Parietal lobe (tissue), 2 donors: ENCODE measurements around the genes WSB2 and VSIG10.

DNA sequence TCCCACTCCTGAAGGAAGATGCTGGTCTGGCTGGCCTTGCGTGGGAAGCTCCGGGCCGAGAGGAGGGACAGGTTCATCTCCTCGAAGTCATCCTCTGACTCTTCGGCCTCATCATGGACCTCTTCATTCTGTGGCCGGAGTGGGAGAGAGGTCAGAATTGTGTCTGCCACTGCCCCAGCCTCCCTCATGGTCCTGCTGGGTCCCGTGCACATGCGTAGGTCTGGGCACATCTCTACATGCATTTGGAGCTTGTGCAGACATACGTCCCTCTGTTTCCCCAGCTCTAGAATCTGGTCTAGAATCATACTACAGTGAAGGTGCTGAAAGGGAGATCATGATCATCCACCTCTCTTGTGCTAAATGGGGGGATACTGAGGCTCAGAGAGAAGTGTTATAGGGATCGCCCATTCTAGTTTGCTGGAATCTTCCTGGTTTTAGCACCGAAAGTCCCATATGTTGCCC lies 163.7 kb upstream of the NOS1 start:
- RAMPAGE, long total RNA = no peak

DNA sequence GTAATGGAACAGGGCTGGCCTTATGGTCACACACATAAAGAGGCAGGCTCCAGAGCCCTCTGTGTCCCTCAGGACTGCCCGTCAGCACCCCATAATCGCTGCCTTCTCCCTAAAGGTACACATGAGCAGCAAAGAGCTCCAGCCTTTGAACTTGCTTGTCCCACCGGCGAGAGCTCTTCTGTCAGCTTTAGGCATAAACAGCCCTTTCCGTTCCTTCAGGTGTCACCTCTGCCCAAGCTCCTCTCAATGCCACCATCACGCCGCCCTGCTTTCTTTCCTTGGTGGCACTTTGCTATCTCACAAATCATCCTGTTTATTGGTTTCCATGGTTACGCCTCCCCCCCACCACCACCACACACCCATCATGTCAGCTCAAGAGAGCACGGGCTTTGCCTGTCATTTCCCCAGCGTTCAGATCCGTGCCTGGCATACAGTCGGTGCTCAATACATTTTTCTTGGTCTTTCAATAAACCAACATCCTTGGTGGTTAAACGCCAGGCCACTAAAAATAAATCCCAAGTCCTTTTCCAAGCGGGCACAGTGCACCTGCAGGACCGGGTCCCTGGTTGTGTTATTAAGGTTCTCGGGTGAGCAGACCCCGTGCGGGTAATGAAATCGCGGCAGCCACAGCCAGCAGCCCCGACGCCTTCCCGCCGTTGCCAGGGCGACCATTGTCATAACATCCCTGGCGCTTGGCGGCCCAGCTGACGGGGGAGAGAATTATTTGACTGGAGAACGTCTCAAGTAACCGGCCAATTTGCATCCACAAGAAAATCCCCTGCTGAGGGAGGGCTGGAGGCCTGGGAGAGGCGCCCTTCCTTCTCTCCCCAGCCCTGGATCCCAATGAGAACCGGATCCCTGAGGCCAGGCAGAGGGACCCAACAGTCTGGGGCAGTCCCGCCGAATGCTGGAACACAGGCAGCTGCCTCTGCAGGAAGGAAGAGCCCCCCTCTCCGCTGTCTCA lies 93.0 kb downstream of the KSR2 start:
- RAMPAGE, long total RNA = no peak

DNA sequence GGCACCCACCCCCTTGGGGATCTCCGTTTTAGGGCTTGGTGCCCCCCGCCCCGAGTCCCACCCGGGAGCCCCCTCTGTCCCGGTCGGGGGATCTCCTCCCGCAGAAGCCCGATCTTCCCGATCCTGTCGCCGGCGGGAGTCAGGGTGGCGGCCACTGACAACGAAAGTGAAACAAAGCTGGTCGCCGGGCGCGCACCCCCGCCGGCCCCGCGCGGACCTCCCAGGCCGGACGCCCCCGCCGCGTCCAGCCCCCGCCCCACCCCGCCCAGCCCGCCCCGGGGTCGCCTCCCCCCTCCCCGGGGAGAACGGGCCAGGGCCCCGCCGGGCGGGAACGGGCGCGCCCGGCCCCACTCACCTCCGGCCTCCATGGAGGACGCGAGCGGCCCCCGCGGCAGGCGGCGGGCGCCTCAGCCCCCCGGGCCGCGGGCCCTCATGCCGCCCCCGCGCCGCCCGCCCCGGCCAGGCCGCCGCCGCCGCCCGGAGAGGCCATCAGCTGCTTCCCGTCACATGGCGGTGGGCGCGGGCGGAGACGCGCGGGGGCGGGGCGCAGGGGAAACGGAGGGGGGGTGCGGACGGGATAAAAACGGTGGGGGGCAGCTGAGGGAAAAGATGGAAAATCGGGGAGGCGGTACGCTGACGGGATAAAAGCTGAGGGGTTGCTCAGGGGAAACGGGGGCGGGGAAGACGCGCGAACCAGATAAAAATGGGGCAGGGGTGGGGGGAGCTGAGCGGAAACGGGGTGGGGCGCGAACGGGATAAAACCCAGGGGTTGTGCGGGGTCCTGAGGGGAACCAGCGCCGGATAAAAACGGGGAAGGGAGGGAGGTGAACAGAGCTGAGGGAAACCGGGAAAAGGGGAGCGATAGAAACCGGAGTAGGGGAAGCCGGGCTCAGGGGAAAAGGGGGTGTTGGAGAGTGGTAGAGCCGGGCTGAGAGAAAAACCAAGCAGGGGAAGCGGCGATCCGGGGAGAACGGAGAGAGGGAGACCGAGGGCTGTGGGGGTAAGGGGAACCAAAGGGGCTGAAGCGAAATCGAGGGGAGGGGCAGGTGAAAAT lies at the start of gene WSB2:
Gene WSB2, minus strand, starts transcription at position 499 of the 1,054 bp plus-strand sequence.
- RAMPAGE, long total RNA = no peak

DNA sequence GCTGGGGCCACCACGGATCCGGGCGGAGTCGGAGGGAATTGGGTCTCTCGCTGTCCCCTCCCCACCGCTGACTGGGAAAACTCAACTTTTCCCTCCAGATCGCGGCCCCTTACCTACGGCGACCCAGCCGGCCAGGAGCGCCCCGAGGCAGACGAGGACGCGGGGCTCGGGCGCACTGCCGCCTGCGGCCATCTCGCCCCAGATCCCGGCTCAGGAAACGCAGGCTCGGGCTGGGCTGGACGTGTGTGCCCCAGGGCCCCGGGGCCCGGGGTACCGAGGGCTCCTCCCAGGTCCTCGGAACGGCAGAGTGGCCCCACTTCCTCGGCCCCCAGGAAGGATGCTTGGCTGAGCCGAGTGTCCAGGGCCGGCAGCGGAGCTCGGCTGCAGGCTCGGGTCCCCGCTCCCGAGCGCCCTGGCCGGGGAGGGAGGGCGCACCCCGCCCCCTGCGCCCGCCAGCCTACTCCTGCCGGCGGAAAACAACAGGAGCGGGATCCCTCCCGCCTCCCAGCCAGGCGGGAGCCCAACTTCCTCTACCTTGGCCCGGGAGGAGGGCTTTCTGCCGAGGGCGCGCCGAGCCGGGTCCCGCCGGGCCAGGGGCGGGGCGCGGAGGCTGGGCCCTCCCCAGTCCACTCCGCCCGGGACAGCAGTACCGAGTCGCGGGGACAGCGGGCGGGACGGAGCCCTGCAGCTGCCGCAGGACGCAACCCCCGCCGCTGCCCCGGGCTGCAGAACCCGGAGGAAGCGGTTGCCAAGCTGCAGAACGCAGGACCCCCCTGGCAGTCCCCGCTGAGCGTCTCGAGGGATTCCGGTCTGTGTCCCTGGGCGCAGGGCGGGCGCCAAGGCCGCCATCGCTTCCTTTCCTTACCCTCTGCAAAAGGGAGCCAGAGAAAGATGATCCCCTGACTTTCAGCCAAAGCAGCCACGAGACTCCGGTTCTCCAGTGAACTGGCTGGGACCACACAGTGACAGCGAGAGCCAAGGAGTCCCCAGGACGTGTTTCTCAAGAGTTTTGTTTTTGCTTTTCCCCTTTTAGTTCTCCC lies at the start of gene VSIG10:
Gene VSIG10, minus strand, starts transcription at position 532 of the 1,040 bp plus-strand sequence.
- RAMPAGE, long total RNA = no peak

- RAMPAGE, long total RNA = no peak
Measured at GRCh38 chr12:118158691-118159336, 22.9 kb downstream of the PEBP1 start.

DNA sequence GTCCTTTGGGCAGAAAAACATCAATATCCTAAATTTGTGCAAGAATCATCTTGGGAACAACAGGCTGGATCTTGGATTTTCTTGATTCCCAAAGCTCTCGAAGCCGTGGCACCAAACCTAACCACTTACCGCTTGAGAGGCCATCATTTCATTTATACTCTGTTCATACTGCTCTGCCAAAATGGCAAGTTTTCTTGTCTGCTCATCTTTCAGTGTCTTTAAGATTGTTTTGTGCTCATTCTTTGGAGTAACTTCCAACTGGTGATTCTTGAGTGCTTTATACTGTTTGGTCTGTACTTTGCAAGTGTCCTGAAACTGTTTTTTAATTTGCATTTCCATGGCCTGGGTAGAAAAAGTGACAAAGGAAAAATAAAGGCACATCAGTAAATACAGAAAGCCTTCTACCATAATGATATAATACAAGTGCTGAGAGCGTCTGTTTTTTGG lies 24.1 kb downstream of the PEBP1 start:
- RAMPAGE, long total RNA = no peak

GRCh38 chr12:118357149-118358124 lies 15.3 kb downstream of the TAOK3 start:
- RAMPAGE, long total RNA = no peak

- RAMPAGE, long total RNA = no peak
Measured at GRCh38 chr12:118358897-118359449, 13.7 kb downstream of the TAOK3 start.

DNA sequence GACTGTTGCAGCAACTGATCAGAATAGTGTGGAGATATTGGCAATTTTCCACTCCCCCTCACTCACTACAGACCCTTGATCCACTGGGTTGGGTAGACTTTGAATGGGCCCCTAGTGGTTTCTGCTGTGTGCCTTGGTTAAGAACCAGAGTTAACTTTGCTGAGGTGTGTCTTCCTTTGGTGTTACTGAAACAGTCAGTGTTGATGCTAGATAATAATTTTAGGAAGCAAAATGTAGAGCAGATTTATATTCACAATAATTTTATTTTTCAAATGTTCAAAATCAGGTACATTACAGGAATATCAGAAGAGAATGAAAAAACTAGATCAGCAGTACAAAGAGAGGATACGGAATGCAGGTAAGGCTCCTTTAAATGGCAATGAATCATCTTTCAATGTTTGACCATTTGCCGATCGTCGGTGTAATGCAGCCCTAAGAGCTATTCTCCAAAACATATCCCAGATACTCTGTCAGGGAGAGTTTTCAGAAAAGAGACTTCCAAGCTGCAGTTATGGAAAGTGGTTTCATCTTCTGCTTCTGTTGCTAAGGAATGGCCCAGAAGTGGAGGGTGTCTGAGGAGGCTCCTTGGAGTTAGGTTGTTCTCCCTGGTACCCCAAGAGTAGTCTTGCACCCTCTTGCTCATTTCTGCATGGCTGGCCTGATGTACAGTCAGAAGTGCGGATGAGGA lies 9.6 kb downstream of the SUDS3 start:
- RAMPAGE, long total RNA = no peak

DNA sequence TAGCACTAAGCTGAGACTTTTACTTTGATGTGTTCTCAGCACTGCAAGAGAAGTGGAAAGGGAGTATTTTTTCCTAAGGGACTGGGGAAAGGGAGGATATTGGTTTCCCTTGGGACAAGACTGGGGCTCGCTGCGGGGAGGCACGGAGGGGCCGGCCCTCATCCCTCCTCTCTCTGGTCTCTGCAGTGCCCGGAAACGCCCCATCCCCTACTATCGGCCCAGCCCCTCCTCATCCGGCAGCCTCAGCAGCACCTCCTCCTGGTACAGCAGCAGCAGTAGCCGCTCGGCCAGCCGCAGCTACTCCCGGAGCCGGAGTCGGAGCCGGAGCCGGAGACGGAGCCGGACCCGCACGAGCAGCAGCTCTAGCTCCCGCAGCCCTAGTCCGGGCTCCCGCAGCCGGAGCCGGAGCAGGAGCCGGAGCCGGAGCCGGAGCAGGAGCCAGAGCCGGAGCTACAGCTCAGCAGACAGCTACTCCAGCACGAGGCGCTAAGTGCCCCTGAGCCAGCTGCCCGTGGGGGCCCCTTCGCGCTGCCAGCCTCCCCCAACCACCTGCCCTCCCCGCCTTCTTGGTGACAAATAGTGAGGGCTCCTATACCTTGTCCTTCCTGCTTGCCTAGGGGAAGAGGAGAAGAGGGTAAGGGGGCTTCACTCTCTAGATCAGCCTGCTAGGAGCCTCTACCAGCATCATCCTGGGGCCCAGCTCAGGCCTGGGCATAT lies 22.3 kb upstream of the HSPB8 start:
- RAMPAGE, long total RNA = no peak

GRCh38 chr12:119182732-119183590 lies 4.2 kb downstream of the HSPB8 start:
- RAMPAGE, long total RNA = no peak

DNA sequence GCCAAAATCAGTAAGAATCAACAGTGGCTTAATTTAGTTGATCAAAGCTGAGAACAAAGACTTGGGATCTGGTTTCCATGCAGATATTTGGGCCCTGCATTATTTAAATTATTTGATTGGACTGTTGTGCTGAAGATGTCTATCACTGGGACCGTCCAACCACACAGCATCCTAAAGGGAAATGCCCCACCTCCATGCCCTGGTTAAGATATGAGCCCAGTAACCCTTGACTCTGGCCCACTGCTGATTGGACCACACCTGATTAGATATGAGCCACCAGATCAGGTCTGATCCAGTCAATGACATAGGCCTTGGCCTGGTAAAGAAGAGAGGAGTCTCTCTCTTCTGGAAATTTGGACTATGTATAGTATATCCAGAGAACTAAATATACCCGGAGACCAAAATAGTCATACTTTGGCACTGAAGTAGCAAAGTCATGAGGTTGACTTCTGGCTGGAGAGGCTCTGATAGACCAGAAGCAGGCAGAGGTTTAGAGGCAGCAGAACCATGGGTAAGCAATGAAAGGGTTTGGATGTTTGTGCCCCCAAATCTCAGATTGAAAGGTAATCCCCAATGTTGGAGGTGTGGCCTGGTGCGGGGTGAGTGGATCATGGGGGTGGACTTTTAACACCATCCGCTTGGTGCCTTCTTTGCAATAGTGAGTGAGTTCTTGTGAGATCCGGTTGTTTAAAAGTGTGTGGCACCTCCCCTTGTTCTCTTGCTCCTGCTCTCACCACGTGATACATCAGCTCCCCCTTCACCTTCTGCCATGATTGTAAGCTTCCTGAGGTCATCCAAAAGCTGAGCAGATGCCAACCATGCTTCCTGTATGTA lies 68.4 kb downstream of the HSPB8 start:
- RAMPAGE, long total RNA = no peak

GRCh38 chr12:119397204-119397421 lies 62.6 kb downstream of the CCDC60 start:
- RAMPAGE, long total RNA = no peak

- RAMPAGE, long total RNA = no peak
Measured at GRCh38 chr12:119678960-119679922, 11.3 kb downstream of the PRKAB1 start.

- RAMPAGE, long total RNA = no peak
Measured at GRCh38 chr12:119713504-119714060, 45.6 kb downstream of the PRKAB1 start.

DNA sequence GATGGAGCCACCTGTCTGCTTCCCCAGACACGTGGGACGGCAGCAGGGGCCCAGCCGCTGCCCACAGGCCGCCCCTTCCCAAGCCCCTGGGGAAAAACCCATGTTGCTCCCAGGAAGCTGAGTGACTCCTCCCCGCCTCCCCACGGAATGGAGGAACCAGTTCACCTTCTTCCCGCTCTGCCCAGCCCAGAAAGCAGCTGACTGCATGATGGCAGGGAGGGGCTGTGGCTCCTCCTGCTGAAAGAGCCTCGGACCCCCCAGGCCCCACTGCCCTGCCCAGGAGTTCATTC lies 14.9 kb downstream of the RAB35 start:
- RAMPAGE, long total RNA = no peak

GRCh38 chr12:120140149-120140572 lies 23.6 kb upstream of the RAB35 start:
- RAMPAGE, long total RNA = no peak

DNA sequence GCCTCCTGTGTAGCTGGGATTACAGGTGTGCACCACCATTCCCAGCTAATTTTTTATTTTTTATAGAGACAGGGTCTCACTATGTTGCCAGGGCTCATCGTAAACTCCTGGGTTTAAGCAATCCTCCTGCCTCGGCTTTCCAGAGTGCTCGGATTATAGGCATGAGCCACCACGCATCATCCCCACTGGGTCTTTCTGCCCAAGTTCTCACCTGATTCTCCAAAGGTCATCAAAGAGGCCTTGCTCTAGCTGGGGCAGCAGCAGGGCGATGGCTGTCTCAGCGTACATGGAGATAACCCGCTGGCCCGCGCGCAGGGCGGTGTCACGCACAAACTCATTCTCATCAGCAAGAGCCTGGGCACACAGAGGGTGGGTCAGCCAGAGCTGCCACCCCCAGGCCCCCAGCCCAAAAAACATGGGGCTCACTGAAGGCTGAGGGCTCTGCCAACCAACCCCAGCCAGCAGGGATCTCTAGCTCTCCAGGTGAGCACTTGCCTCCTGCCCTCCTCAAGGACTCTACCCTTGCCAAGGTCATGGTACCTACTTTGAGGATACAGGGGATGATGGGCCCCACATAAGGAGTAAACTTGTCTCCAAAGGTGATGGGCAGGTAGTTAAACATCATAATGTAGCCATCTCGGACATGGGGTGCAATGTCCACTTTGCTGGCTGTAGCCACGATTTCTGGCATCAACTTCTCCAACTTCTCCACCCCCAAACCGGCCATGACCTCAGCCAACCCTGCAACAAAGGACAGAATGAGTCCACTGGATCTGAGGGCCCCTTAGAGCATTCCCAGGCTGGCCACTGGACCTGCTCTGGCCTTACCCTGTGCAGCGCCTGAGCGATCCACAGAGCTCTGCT lies 27.8 kb upstream of the RAB35 start:
- RAMPAGE, long total RNA = no peak

- RAMPAGE, long total RNA = no peak
Measured at GRCh38 chr12:120214632-120215365, 13.9 kb upstream of the RPLP0 start.

DNA sequence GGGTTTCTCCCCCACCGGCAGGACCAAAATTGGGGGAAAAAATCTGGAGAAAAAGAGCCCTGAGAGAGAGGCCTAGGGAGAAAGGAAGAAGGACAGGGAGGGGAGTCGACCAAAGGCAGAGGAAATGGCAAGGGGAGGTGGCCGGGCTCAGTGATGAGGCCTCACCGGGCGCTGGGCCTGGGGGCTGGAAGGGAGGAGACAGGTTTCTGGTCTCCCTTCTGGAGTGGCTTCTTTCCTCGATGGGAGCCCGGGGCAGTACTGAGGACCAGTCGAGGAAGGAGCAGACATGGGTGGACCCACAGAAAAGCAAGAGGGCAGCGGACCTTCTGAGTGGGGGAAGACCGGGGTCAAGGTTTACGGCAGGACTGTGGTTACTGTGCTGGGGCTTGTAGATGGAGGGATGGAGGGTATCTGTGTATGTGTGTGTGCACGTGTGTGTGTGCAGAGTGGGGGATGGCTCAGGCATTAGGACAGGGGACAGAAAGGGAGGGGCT lies 14.9 kb upstream of the RPLP0 start:
- RAMPAGE, long total RNA = no peak